ENCODE results near the genes BOK and GAL3ST2.

DNA sequence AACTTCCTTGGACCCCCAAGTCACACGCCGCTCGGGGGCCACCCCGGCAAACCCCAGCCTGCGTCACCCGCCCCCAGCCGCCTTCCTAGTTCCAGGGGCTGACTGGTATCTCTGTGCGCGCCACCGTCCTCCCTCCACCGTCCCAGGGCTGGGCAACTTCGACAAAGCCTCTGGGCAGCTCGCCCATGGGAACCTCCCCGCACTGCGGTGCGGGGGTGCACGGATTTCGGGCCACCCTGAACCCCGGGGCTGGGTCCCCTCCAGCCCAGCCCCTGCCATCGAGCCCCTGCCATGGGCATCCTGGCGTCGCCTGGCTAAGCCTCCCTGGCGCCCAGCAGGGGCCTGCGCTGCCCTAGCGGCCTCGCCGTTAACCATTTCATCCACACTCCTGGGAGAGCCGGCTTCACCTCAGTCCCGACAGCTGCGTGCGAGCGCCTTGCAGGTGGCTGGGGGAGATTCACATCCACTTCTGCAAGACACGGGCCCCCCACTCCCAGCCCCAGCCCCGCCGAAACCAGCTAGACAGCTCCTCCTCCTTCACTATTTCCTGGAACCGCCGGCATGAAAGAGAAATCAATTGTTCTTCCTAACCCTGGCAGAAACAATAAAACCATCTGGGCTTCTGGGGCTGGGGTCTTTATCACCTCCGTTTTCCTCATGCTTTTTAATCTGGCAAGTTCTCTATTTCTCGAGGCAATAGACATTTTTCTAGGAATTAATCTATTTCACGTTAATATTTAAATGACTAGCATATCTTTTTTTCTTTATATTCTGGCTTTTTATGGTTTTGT lies 1.1 kb upstream of the KIF1A start:
- PRO-cap = no peak
- RAMPAGE, long total RNA = no peak

GRCh38 chr2:240874061-240874382 lies 5.4 kb downstream of the AGXT start:
- PRO-cap = no peak
- RAMPAGE, long total RNA = no peak

DNA sequence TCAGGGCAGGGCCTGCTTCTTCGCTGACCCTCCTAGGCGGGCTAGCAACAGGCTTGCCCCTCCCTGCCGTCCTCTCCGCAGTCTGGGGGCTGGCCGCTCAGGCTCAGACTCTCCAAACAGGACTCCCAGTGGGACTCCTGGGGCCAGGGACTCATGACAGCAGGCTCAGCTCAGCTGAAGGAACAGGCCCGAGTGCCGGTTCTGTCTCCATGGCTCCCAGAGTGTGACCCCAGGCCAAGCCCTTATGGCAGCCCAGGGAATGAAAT lies 1.1 kb downstream of the SNED1 start:
- PRO-cap = no peak
- RAMPAGE, long total RNA = no peak

DNA sequence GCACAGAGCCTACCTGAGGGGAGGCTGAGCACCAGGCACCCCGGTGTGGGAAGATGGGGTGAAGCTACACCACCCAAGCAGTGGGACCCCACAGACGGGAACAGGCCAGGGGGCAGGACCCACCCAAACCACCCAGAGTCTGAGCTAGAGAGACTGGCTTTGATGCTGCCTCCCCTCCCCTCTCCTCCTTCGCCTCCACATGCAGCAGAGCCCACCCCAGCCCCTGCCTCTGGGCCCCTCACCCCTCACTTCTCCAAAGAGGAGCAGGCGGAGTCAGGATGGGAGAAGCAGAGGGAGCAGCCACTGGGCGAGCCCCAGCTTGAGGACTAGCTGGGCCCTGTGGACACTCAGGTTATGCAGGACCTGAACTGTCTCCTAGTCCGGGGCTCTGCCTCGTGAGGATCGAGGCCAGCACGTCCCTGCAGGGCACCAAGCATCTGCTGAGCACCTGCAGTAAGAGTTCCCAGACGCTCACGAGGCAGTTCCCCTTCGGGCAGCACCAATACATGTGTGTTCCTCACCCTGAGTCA lies 28.6 kb downstream of the MTERF4 start:
- PRO-cap = no peak
- RAMPAGE, long total RNA = no peak

- PRO-cap = no peak
- RAMPAGE, long total RNA = start-site peak on the plus strand at chr2:241074028-241074248, 8 reads
Measured at GRCh38 chr2:241073997-241074496, 28.0 kb downstream of the MTERF4 start.

- PRO-cap = no peak
- RAMPAGE, long total RNA = no peak
Measured at GRCh38 chr2:241080344-241081161, 21.5 kb downstream of the MTERF4 start.

- PRO-cap = no peak
- RAMPAGE, long total RNA = no peak
Measured at GRCh38 chr2:241092777-241093704, 9.0 kb downstream of the MTERF4 start.

DNA sequence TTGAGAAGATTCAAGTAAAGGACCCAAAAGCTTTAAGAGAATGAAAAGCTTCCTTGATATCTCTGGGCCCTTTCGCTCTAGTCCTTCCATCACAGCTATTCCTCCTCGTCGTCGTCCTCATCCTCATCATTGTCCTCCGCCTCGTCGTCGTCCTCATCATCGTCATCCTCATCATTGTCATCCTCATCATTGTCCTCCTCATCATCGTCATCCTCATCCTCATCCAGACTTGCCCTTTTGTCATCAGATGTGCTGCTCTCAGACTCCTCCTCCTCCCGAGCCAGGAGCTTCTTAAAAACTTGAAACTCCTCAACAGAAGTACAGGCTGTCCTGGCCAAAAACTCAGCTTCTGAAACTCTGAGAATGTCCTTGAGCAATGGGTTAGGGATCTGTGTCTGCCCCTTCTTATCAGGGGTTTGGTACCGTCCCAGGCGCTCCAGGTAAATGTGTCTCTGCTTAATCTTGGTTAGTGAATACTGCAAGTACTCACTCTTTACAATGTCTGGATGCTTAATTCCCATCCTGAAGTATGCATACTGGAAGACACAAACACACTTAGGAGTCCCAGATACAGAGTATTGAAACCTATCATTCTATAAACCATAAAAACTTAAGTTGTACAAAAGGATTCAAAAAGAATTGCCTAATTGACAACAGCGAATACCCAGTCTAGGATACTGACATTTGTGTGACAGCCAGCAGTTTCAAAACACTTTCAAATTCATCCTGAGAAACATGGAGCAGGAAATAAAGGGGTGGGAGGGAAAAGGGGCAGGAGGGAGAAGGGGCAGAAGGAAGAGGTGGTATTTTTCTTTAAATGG lies 6.0 kb downstream of the MTERF4 start:
- PRO-cap = no peak
- RAMPAGE, long total RNA = start-site peak on the minus strand centred at position 287 of the sequence, 247 bp wide, 66 reads

- PRO-cap = no peak
- RAMPAGE, long total RNA = no peak
Measured at GRCh38 chr2:241102994-241103616, 1.0 kb upstream of the MTERF4 start.

DNA sequence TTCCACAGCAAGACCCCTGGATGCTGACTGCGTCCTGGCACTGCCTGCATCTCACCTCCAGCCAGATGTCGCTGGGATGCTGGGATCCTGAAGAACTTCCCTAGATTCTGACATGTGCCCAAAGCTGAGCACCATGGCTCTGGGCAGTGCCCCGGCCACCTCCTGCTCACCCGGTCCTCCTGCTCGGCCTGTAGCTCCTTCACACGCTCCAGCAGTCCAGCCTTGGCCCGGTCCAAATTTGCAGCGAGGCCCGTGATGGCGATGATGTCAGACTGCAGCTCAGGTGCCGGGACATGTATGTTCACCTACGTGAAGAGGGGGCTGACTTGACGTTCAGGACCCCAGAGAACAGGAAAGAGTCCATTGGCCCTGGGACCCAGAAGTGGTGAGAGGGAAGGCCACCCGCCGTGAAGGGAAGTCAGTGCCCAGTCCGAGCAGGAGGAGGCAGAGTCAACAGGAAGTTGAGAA lies 46.5 kb downstream of the ANO7 start:
- PRO-cap = no peak
- RAMPAGE, long total RNA = start-site peak on the minus strand centred at position 197 of the sequence, 316 bp wide, 86 reads

- PRO-cap = no peak
- RAMPAGE, long total RNA = no peak
Measured at GRCh38 chr2:241285196-241285621, 30.3 kb downstream of the HDLBP start.

- PRO-cap = no peak
- RAMPAGE, long total RNA = no peak
Measured at GRCh38 chr2:241359753-241360086, 3.6 kb downstream of the FARP2 start.

- PRO-cap = no peak
- RAMPAGE, long total RNA = no peak
Measured at GRCh38 chr2:241540417-241541366, 17.9 kb upstream of the BOK start.

- PRO-cap = no peak
- RAMPAGE, long total RNA = no peak
Measured at GRCh38 chr2:241546973-241547216, 11.7 kb upstream of the BOK start.

DNA sequence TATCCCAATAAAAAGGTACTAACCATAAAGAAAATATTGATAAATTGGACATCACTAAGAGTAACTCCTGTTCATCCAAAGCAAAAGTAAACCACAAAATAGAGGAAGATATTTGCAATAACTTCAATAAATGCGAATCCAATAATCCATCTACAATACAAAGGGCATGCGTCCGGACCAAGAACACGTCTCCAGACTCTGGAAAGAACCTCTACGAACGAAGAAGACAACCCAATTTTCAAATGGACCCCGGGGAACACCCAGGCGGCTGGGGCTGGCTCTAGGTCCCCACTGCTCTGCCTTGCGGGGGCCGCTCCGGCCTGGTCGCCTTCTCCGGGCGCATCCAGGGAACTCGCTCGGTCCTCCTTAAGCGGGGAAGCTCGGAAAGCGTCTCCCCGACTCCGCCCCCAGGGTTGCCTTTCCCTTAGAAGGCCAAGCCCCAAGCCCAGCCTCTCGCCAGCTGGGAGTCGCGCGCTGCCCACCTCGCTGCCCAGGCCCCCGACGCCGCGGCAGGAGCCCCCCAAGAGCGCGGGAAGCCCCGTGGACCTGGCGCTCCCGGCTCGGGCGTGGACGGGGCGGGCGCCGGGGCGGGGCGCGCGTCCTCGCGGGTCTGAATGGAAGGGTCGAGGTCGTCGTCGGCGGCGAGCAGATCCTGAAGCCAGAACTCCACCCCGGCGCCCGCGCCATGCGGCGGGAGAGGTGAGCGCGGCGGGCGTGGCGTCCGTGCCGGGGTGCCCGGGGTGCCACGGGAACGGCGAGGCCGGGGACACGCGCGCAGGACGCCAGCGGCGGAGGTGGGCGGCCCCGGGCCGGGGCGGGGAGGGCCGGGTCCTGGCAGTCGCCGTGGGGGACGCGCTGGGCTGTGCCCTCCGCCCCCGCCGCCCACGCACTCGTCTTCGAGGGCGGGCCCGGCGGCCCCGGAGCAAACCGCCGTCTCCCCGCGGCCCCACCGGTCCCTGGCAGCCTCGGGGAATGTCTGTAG lies at the start of gene BOK:
BOK (plus strand) TSS at position 451 of the 982 bp plus-strand sequence.
- PRO-cap = bidirectional peak, plus-strand start at position 451 of the sequence, minus-strand start at position 358 of the sequence; bidirectional peak, plus-strand start at position 661 of the sequence, minus-strand start at position 646 of the sequence
- RAMPAGE, long total RNA = no peak

DNA sequence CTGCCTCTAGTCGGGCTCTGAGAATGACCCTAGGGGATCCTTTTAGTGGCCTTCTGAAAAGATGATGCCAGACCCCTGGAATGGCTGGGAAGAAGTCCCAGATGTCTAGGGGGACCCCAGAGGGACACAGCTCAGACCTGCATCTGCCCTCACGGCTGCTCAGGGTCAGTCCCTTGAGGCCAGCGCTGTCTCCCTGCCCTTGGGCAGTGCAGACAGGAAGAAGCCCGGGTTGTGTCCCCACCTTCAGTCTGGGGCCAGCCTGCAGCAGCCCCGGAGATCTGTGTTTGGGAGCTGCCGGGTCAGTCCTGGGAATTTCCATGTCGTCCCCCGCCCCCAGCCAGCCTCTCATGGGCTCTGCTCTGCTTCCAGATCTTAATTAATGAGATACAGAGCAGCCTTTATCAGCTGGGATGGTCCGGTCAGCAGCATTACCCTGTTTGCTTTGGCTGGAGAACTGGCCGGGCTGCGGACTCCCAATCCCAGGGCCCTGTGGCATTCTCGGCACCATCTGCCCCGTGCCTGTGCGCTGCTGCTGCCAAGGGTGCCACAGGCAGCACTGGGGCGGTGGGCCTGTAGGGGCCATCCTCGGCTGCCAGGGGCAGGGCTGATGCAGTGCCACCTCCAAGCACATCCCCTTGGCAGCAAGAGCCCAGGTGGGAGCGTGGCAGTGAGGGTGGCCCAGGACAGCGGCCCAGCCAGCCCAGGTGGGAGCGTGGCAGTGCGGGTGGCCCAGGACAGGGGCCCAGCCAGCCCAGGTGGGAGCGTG lies 2.4 kb downstream of the BOK start:
- PRO-cap = no peak
- RAMPAGE, long total RNA = no peak

DNA sequence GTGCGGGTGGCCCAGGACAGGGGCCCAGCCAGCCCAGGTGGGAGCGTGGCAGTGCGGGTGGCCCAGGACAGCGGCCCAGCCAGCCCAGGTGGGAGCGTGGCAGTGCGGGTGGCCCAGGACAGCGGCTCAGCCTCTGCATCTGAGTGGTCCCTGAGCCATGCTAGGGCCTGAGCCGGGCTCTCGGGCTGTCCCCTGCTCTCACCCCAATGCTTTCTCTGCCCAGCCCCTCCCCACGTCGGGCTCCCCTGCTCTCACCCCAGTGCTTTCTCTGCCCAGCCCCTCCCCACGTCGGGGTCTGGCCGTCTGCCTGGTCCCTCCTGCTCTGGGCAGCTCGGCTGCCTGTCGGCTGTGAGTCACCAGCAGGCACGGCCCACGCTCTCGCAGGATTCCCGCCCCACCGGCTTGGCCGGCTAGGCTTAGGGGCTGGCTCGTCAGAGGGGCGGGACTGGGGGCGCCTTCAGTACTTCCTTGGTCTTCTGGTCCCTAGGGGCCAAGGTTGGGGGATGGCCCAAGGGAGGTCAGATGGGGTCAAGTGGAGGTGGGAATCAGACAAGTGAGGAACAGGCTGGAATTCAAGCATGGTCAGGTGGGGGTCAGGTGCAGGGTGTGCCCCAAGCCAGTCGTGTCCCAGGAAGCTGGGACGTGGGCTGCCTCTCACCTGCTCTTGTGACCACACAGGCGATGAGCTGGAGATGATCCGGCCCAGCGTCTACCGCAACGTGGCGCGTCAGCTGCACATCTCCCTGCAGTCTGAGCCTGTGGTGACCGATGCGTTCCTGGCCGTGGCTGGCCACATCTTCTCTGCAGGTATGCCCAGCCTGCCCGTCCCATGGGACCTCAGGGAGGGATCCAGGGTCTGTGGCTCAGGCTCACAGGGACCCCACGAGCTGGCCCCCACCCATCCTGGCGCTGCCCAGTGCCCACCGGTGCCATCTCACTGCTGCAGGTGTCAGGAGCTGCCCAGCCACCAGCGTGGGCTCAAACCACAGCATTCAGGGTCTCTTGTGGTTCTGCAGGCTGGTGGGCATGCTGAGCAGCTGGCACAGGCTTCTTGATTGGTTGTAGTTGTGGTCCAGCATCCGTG lies 3.5 kb downstream of the BOK start:
- PRO-cap = bidirectional peak, plus-strand start at position 431 of the sequence, minus-strand start at position 350 of the sequence
- RAMPAGE, long total RNA = start-site peak on the plus strand centred at position 754 of the sequence, 118 bp wide, 16 reads

- PRO-cap = no peak
- RAMPAGE, long total RNA = no peak
Measured at GRCh38 chr2:241695016-241695384, 6.8 kb upstream of the ING5 start.

GRCh38 chr2:241728415-241729103 lies 5.9 kb upstream of the D2HGDH start:
- PRO-cap = no peak
- RAMPAGE, long total RNA = no peak

DNA sequence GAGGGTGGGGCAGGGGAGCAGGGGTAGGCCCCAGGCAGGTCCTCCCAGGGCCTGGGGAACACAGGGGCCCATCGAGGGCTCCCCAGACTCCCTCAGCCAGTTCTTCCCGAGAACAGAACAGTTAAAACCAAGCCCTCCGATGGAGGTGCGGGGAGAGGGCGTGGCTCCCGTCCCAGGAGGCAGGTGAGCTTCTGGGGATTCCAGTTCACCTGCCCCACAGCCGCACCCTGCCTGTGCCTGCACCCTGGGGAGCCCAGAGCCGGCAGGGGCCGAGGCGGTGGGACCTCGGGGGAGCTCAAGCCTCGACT lies at the start of gene GAL3ST2:
GAL3ST2 (plus strand) TSS at position 203 of the 308 bp plus-strand sequence.
- PRO-cap = no peak
- RAMPAGE, long total RNA = no peak

Measured in vagina (tissue), 1 donor.